Metastatic Breast Carcinoma in the Ovary (tissue), 3 donors: ENCODE results near the gene CXCR2.

DNA sequence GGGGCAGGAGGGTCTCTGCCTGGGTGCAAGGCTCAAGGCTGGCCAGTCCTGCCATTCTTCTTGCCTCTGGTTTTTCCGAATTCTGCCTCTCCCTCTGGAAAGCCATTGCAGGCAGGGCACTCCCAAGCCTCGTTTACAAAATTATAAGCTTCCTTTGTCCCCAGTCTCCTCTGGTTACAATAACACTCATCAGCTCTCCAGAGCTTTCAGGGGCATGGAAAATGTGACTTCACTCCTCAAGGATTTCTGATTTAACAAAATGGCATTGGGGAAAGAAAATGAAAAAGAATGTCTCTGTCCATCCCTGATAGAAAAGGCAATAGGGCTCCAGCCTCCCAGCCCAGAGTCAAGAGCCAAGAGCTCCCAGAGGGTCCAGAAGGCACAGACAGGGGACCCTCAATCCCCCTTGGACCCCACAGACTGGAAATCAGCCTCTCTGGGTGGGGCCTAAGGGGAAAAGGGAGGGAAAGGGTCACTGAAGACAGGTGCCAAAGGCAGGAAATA, 249.0 kb downstream of the TNS1 start:
- PRO-cap, 3 experiments, result no peak in any of the 3 experiments

DNA sequence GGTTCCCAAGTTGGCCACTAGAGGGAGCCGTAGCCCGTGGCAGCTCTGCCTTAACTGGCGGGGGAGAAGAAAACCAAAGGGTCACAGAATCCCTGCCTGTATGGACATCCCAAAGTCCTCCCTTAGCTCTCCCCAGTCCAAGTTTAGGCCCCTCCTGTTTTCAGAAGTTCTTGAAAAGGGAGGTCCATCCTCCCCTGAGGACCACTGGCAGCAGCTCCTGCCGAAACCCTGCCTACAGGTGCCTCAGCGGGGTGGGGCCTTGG, 213.5 kb downstream of the TNS1 start:
- PRO-cap, 3 experiments, result no peak in any of the 3 experiments

GRCh38 chr2:217827254-217828323, 175.2 kb downstream of the TNS1 start:
- PRO-cap, 3 experiments, result no peak in any of the 3 experiments

DNA sequence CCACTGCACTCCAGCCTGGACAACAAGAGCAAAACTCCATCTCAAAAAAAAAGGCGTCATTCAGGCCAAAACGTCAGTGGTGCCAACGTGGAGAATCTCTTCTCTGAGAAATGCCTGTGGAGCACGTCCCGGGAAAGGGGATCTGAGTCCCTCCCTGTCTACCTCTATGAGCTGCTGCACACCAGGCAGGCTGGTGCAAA, 173.6 kb downstream of the TNS1 start:
- PRO-cap, 3 experiments, result no peak in any of the 3 experiments

DNA sequence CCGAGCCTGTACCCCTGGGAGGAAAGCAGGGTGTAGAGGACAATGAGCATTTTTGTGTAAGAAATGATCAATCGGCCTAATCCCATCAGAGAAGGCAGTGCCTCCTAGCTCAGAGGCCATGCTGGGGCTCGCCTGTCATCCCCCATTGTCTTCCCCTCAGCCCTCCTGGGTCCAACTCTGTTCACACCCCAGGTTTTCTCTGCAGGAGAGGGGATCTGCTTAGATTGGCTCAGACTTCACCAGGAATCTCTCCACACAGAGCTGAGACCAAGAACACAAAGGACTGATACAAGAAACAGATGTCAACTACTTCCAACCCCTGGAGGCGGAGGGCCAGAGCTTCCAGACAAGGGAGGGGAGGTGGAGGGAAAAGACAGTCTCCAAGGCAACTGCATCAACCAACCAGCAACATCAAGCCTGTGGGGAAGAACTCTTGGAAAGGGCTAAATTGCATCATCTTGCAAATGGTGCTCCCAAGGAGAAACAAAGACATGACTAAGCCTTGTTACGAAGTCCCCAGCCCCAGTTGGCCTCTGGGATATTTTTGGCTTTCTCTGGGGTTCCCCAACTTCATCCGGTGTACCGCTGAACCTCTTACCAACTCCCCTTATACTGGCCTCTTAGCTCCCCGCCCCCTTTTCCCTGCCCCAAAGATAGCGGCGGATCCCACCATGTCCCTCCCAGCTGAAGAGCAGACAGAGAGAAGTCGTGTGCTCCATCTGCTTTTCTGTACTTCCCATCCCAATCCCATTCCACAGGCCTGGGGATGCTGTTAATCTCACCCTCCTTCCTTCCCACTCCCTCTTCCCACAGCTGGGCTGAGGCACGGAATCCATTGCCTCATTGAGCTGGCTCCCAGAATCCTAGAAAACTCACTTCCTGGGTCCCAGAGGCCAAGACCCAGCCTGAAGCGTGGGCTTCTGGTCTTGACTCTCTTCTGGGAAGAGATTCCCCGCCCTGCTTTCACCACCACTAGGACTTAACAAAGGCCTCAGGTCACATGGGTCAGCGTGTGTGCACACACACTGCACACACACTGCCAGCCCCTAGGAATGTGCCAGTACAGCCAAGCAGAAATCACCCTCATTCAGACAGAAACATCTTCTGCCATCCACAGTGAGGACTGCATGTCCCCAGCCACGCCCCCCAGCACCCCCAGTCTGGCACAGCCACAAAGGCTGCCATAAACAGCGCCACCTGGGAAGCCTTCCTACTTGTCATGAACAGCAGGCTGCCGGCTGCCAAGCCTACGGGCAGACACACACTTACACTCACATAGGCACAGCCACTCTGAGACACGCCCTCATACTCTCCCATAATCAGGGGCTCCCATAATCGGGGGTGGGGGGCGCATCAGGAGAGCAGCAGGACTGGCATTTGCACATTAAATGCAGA, 166.1 kb downstream of the TNS1 start:
- PRO-cap, 3 experiments, result no peak in any of the 3 experiments

DNA sequence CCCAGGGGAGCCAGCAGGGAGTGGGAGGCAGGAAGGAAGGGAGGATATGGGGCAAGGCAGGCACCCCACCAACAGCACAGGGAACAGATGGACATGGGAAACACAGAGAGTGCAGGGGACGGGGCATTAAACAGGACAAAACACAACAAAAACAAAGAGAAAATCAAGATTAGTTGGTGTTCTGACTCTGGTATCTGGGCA, 161.6 kb downstream of the TNS1 start:
- PRO-cap, 3 experiments, result no peak in any of the 3 experiments

DNA sequence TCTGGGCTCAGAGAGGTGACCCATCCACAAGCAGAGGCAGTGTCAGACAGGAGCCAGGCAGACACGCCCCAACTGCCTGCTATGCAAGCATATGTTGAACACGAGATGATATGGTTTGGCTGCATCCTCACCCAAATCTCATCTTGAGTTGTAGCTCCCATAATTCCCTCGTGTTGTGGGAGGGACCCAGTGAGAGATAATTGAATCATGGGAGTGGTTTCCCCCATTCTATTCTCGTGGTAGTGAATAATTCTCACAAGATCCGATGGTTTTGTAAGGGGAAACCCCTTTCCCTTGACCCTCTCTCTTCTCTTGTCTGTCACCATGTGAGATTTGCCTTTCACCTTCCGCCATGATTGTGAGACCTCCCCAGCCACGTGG, 114.4 kb downstream of the TNS1 start:
- PRO-cap, 3 experiments, result no peak in any of the 3 experiments

GRCh38 chr2:217899230-217900647, 103.1 kb downstream of the TNS1 start:
- PRO-cap, 3 experiments, result no peak in any of the 3 experiments

- PRO-cap, 3 experiments, result peak in 1 of 3 experiments; most common plus-strand start chr2:217904240 (in 1); most common minus-strand start chr2:217904020 (in 1)
These were observed 98.9 kb downstream of the TNS1 start for GRCh38 chr2:217903427-217904698.

DNA sequence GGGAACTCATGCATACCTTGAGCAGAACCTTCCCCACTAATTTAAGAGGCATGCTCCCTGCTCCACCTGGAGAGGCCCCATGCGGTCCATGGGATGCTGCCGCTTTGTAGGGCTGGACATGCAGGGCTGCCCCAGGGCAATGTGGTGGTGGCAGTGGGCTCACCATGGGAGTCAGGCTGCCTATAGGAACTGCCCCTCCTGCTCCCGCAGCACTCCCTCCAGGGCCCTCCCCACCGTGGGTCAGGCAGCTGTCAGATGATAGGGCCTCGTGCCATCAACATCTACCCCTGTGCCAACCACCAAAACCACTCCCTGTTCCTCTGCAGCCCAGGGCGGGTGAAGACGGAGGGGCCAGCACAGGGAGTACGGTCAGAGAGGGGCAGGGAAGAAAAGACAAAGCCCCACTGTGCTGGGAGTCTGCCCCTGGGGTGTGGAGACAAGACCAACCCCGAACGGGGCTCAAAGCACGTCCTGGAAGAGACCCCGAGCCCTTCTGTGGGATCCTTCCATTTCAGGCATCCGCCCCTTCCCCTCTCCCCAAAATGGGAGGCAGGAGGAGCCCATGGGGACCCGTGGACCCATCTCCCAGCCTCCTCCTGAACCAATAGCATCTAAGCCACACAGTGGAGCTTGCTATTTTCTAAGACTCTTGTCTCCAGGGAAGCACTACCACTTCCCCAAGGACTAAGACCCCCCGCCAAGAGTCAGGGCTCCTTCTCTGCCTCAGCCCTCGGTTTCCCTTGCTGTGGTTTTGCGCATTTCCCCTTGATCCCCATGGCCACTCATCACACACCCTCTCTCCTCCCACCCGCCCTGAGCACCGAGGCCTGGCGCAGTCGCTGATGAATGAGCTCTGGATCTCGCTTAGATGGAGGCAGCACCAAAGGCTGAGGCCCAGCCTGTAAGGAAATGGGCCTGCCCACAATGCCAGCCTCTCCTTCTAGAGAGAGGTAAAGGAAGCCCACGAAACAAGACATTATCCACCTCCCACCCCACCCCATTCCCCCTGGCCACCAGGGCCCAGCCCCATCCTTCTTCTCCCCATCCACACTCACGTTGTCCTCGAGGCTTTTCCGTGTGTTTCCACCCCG, 97.2 kb downstream of the TNS1 start:
- PRO-cap, 3 experiments, result no peak in any of the 3 experiments

GRCh38 chr2:217913202-217914018, 89.4 kb downstream of the TNS1 start:
- PRO-cap, 3 experiments, result no peak in any of the 3 experiments

DNA sequence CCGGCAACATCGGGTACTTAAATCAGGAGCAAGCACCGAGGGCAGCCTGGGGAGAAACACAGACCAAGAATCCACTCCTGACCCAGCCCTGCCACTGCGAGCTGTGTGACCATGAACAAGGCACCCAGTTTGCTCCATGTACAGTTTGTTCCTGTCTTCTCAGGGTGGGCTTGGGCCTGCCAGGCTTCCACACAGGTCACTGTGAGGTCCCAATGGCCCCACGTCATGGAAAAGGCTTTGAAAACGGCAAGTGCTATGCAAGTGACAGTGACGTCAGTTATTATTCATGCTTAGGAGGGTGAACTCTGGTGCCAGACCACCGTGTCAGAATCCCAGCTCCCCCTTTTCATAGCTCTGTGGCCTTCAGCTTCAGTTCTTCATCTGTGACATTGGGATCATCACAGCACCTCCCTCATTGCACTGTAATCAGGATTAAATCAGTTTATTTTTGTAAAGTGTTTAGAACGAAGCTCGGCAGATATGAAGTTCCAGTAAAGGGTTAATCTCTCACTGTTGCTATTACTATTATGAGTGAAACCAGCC, 87.1 kb downstream of the TNS1 start:
- PRO-cap, 3 experiments, result no peak in any of the 3 experiments

DNA sequence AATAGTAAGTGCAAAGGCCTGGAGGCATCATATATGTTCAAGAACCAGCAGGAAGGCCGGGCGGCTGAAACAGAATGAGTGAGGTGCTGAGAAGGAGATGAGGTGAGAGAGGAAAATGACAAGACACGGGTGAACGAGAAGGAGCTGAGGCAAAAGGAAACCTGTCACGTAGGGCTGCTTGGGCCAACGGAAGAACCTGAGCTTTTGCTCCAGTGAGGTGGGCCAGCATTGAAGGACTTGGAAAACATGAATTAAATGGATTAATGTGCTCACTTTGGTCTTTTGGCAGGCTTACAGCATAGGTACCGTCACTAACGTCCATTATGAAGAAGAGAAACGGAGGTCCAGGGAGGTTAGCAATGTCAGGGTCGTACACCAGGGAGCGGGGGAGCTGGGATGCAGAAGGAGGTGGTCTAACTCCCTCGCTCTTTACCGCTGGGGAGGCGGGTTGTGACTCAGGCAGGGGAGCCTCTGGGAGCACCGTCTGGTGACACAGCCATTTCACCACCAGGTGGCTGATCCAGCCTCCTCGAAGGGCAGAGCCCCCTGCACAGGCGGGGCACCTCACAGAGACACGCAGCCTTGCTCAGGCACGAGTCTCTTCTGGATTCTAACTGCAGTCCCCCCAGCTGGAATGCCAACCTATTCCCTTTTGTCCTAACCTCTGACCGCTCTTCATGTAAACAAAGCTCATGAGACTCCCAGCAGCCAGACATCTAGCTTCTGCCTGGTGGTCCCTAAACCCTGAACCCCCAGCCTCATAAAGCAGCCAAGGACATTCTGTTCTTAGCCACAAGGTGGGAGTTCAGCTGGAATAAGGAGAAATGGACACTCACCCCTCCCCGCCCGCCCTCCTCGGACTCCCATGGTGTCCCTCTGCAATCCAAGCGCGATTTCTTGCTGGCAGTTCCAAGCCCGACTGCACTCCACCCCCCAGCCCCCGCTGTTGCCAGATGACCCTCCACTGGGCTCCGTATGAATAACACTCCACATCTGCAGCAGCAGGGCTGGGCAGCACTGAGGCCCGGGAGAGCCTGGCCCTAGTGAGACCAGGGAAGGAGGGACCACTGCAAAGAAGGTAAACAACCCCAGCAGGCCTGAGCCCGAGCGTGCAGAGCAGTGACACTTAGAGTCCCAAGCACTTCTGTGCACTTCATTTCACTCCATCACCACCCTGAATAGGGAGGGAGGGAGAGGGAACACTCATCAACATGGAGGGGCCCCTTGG, 84.5 kb downstream of the TNS1 start:
- PRO-cap, 3 experiments, result no peak in any of the 3 experiments

- PRO-cap, 3 experiments, result no peak in any of the 3 experiments
These were observed 79.1 kb downstream of the TNS1 start for GRCh38 chr2:217923381-217924330.

DNA sequence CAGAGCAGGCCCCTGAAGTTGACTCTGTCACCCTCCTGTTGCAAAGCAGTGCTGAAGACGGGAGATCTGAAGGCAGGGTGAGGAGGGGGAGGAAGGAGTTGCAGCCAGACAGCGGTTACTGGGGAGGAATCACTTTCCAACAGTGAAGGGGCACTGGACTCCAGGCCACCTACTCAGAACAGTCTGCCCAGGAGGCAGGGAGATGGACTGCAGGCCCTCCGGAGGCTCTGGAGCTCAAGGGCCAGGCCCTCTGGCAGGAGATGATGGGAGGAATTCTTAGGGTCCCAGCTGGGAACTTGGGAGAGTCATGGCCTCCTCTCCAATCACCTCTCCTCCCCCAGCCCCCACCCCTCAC, 67.7 kb downstream of the TNS1 start:
- PRO-cap, 3 experiments, result no peak in any of the 3 experiments

- PRO-cap, 3 experiments, result no peak in any of the 3 experiments
These were observed 58.3 kb downstream of the TNS1 start for GRCh38 chr2:217944450-217944908.

GRCh38 chr2:218003623-218004538, 1.1 kb upstream of the TNS1 start:
- PRO-cap, 3 experiments, result peak in 1 of 3 experiments; most common plus-strand start chr2:218004201 (in 1); most common minus-strand start chr2:218003717 (in 1)

DNA sequence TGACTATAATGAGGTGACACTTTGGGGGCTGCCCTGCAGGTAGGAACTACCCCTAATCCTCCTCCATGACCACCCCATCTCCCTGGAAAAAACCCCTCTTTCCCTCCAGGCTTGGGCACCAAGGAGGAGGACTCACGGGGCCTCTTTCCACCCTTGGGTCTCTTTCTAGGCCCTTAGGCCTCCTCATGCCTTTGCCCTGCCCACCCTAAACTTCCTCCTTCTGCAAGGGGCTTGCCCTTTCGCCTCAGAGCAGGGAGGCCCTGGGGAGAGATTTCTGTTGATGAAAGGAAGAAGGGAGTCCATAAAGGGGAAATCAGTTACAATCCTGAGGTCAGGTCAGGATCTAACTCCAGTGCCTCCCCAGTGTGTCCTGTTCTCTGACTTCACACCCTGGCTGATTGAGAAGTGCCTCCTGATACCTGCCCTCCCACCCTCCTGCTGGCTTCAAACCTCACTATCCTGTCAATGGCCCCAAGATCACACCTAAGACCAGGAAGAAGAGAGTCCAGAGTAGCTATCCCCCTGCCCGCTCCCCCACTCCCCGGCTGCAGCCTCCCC, 16.7 kb upstream of the TNS1 start:
- PRO-cap, 3 experiments, result no peak in any of the 3 experiments

GRCh38 chr2:218021610-218022117, 18.9 kb upstream of the TNS1 start:
- PRO-cap, 3 experiments, result no peak in any of the 3 experiments

DNA sequence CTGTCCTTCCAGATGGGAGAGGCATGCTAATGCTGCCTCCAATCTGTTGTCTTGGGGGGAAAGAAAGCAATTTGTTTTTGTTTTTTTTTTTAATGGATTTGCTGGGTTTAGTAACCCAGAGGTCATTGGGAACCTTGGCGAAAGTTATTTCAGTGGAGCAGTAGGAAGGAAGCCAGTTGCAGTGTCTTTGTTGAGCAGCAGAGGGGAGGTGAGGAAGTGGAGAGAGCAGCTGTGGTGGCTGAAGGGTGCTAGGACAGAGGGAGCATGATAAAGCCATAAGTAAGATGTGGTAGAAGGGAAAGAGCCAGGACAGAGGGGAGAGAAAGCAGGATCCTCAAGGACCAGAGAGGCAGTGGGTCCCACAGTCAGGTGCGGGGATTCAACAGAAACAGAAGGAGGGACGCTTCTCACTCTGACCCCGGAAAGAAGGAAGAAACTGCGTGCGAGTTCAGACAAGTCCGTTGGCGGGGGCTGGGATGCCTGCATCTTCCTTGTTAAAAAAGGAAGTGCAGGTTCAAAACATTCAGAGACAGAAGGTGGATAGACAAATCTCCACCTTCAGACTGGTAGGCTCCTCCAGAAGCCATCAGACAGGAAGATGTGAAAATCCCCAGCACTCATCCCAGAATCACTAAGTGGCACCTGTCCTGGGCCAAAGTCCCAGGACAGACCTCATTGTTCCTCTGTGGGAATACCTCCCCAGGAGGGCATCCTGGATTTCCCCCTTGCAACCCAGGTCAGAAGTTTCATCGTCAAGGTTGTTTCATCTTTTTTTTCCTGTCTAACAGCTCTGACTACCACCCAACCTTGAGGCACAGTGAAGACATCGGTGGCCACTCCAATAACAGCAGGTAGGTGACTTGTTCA, at the start of gene CXCR2:
TSS of gene CXCR2 (plus strand) at position 526 of the 867 bp plus-strand sequence.
- PRO-cap, 3 experiments, result no peak in any of the 3 experiments